Measurements from ENCODE around the genes TCF21 and TBPL1.

DNA sequence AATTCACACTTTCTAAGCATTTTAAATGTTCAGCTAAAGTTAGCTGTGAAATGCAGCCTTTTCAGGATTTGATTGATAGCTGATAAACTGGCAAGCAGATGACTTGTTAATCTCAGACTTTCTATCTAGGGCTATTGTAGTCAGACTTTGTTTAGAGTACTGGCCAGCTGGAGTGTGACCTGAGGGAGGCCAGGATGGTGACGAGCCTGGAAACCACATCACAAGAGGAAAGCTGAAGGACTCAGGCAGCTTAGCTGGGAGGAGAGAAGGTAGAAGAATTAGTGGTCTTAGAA is 123.8 kb downstream of the AKAP7 start:
- RRBS: no CpG with 5 or more reads among the region's 1 CpG

DNA sequence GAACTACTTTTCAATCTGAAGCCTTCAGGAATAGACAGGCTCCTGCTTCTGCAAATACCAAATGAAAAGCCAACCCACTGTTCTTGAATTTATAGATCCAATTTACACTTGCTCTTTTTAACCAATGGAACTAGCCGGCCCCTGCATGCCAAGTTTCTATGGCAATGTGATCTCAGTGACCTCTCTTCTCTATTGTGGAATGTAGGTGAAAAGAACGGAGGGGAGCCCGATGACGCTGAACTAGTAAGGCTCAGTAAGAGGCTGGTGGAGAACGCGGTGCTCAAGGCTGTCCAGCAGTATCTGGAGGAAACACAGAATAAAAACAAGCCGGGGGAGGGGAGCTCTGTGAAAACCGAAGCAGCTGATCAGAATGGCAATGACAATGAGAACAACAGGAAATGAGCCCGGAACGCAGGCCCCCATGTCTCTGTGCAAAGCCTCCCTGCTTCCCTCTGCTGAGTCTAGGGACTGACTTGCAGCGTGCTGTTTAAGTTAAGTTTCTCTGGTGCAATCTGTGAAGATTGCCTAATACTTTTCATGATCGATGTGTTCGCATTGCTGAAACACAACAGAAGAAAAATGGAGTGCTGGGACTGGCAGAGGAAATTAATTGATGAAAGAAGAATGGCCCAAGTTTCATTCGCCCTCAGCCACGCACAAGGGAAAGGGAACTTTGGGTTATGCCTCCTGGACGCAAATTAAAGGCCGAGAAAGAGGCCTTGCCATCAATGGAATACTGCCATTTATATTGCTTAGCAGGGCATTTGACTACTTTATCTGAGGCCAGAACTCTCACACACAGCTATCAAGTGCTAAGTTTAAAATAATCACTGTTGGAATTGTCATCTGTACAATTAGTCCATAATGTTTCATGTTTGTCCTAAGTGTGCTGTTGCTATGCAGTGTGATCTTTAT is 146.3 kb downstream of the AKAP7 start:
- RRBS: 11% methylated on average over 3 of the region's 17 CpGs

- RRBS: no CpG with 5 or more reads among the region's 3 CpGs
Observed at GRCh38 chr6:131443688-131444143, 129.3 kb upstream of the ARG1 start.

DNA sequence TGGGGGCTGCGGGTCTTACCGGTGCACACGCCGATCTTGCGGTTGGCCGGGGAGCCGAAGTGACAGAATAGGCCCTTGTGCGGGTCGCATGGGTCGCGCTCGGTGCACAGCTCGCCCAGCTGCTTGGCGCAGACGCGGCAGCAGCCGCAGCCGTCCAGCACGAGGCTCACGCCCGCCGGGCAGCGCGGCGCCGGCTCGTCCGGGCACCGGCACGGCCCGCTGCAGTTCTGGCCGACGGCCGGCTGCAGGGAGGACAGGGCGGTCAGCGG is 487 bp downstream of the CCN2 start:
- RRBS: 2% methylated on average over 3 of the region's 36 CpGs

GRCh38 chr6:132153360-132153700 is 202.2 kb upstream of the CCN2 start:
- RRBS: no CpG with 5 or more reads among the region's 4 CpGs

- RRBS: no CpG with 5 or more reads among the region's 6 CpGs
Observed at GRCh38 chr6:132712338-132712965, 1.4 kb downstream of the VNN1 start.

GRCh38 chr6:132734279-132735265 is 20.7 kb upstream of the VNN1 start:
- RRBS: no CpG with 5 or more reads among the region's 6 CpGs

GRCh38 chr6:133609395-133610086 is 279.4 kb upstream of the TCF21 start:
- RRBS: no CpG with 5 or more reads among the region's 2 CpGs

GRCh38 chr6:133623080-133623432 is 265.9 kb upstream of the TCF21 start:
- RRBS: no CpG with 5 or more reads among the region's 1 CpG

GRCh38 chr6:133757274-133757575 is 131.7 kb upstream of the TCF21 start:
- RRBS: no CpG with 5 or more reads among the region's 2 CpGs

DNA sequence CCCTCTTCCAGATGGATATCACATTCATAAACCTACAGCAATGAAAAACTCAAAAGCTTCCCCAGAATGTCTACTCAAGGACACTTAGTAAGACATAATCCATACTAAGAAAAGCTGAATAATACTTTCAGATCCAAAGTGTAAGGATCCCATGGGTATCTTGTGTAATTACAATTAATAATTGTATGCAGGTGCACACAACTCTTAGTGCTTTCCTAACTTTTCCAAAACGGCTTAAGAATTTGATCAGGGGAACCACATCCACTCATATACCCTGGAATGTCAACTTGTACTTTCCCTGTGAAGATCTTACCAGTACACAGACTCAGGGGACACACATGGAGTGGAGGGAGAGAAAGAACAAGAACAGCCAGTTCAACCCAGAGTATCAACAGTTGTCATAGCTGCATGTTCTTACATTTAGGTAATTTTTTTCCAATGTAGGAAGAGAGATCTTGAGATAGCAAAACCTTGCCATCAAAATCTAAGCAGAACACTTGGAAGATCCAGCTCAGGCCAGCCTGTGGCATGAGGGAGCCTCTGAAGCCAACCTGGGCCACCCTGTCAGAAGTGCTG is 125.0 kb upstream of the TCF21 start:
- RRBS: no CpG with 5 or more reads among the region's 1 CpG

DNA sequence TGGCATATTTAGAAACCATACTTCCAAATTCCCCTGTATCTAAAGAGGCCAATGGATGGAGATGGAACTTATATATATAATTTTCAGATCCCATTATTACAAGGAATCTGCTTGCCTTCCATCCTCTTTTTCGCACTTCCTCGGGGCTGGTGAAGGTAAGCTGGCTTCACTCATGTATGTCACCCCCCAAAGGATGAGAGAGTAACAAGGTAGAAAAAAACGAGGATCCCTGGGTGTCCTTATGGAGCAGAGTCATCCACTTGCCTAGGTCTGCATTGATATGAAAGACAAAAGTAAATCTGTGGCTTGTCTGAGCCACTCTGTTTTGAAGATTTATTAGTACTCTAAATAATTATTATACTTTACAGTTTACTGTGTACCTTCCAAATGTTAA is 7.0 kb upstream of the TCF21 start:
- RRBS: no CpG with 5 or more reads among the region's 3 CpGs

- RRBS: 83% methylated on average over 1 of the region's 33 CpGs
Observed at GRCh38 chr6:133888681-133889623, at the start of gene TCF21. Gene TCF21 (plus strand): TSS chr6:133889113.

GRCh38 chr6:133939702-133940221 is 13.3 kb upstream of the TBPL1 start:
- RRBS: no CpG with 5 or more reads among the region's 4 CpGs

GRCh38 chr6:133952799-133953539 is at the start of gene TBPL1:
Gene TBPL1 (plus strand): TSS chr6:133953224.
- RRBS: 3% methylated on average over 32 of the region's 59 CpGs

- RRBS: no CpG with 5 or more reads among the region's 4 CpGs
Observed at GRCh38 chr6:133988605-133989301, 35.7 kb downstream of the TBPL1 start.

DNA sequence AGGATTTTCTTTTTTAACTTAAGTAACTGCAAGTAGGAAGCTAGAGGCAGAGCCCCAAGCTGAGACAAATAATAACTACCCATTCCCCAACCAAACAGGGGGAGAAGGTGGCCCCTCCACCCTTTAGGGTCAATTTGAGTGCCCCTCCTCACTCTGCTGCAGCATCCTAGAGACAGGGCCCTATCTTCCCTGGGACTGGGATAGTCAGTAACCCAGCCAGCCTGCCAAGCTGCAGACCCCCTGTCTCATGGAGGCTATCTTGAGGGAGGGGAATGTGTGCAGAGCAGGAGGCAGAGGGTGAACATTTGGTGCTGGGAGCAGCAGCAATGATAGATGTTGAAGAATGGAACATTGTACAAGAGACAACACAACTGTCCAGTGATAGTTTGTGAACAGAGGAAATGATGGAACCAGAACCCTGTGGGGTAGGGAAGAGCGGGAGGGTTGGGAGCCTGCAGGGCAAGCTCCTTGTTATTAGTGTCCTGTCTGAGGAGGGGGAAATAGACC is 61.6 kb upstream of the SLC2A12 start:
- RRBS: no CpG with 5 or more reads among the region's 1 CpG

- RRBS: no CpG with 5 or more reads among the region's 13 CpGs
Observed at GRCh38 chr6:134172551-134173701, 120.5 kb upstream of the SLC2A12 start.

DNA sequence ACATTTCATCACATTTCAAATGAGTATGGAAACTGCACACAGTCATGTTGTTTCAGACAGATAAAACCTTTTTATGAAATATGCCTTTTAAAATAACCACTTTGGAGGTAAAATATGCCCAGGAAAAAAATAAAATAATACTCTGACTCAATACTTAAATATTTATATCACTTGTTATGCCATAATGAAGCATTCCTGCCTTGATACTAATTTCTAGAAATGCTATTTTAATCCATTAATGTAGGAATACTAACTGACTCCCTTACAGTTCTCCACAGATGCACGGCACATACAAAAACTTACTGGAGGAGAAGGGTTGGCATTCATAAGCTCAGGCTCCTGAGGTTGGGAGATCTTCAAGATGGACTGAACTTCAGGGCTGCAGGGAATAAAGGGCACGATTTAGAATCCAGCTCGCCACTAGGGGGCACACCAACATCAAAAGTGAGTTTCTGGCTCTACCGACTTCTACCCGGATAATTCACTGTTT is 121.3 kb upstream of the SLC2A12 start:
- RRBS: no CpG with 5 or more reads among the region's 5 CpGs

- RRBS: no CpG with 5 or more reads among the region's 2 CpGs
Observed at GRCh38 chr6:134315893-134316395, 2.0 kb downstream of the SGK1 start.